Astrocyte (in vitro differentiated cells and primary cell): ENCODE measurements around a stretch of chr5.

DNA sequence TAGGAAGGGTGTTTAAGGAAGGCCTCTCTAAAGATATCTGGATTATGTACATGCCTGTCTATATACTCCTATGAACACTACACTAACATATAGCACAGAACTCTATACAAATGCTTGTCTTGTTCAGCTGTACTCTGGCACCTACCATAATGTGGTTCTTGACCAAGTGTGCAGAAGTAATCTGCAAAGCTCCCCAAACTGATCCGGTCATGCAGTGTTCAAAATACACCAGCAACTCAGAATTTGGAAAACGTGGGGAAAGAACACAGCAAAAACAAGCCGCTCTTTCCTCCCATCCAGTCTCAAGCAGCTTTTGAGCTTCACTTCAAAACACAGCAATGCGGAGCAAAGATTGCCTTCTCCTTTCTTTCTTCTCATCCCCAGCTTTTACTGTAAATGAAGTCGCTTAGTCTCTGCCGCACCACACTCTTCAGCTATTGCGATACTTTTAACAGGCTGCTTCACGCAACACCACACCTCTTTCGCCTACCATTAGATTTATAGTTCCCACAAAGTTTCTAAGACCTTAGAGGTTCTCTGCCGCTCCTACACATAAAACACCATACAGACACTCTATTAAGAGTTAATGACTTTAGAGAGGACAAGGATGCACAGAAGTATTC is 828 bp downstream of the PGGT1B start:
- PRO-cap: no peak
- RRBS, 2 experiments: no CpG with 5 or more reads among the region's 10 CpGs

GRCh38 chr5:115375691-115376514 is 79.4 kb upstream of the CCDC112 start:
- PRO-cap: no peak
- RRBS, 2 experiments: no CpG with 5 or more reads among the region's 6 CpGs

DNA sequence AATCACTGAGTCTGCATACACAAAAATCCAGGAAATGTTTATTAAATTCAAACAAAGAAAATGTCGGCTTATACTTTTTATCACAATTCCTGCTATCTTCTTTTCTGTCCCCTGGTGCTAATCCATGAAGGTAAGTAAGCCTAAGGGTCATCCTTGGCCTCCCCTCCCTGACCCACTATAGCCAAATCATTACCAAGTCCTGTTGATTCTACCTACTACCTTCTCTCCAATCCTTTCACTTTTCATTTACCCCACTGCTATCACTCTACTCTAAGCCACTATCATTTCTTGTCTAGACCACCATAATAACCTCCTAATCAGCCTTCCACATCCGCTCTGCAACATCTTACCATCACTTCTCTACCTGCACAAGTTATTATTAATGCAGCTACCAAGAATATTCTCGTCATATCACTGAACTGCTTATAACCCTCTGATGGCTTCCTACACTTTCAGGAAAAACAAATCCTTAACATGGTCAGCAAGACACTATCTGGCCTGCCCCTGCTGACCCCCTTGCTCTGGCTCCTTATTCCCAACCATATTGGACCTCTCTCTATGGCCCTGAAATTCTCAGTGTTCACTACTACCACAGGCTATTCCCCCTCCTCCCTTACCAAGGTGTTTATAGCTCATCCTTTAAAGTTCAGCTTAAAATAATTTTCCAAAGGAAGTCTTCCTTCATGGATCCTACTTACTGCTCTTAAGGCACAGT is 1.6 kb downstream of the TMED7 start:
- PRO-cap: no peak
- RRBS, 2 experiments: no CpG with 5 or more reads among the region's 3 CpGs

GRCh38 chr5:115639445-115639804 is 13.6 kb upstream of the TMED7 start:
- PRO-cap: no peak

DNA sequence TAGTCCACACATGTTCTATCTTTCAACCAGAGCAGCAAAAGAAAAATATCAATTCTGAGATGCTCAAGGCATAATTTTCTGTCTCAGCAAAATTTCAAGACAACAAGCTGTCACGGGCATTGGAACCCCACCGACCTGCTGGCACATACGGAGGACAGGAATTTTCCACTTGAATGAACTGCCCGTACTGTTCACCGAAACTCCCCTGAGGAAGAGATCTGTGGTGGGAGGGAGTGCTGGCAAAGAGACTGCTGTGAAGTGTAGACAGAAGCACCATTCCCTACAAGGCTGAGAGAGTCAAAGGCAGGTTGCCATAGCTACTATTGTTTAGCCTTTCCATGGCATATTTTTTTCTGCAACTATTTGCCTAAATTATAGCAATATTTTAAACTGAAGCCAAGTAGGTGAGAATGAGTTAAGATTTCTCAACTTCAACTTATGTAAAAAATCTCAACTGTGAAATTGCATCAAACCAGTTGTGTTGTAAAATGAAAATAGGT is 80.8 kb downstream of the CDO1 start:
- PRO-cap: no peak
- RRBS, 2 experiments: no CpG with 5 or more reads among the region's 5 CpGs

DNA sequence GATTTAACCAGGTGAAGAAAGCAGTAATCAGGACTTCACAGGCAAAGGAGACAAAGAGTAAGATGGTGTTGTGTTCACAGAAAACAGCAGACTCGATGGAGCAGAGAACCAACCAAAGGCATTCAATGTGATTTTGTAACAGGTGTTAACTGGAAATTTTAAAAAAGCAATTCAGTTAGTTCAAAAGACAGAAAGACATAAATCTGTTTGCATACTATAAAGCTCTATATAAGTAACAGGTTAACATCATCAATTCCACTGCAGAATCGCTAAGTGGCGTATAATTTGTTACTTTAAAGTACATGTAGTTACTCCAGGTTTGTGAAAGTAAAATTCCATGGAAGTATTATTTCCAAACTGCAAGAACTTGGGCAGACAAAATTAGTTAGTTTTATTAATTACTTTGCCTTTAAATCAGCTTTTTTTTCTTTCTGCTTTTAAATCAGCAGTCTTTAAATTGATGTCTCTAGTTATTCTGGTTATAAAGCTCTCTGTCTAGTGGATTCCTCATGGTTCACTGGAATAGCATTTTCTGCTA is 7.2 kb downstream of the ATG12 start:
- PRO-cap: no peak
- RRBS, 2 experiments: no CpG with 5 or more reads among the region's 3 CpGs

GRCh38 chr5:115843692-115844057 is 1.9 kb downstream of the AP3S1 start:
- PRO-cap: no peak
- RRBS, 2 experiments: no CpG with 5 or more reads among the region's 4 CpGs

GRCh38 chr5:116233157-116234015 is 148.6 kb downstream of the COMMD10 start:
- PRO-cap: no peak
- RRBS, 2 experiments: no CpG with 5 or more reads among the region's 2 CpGs

DNA sequence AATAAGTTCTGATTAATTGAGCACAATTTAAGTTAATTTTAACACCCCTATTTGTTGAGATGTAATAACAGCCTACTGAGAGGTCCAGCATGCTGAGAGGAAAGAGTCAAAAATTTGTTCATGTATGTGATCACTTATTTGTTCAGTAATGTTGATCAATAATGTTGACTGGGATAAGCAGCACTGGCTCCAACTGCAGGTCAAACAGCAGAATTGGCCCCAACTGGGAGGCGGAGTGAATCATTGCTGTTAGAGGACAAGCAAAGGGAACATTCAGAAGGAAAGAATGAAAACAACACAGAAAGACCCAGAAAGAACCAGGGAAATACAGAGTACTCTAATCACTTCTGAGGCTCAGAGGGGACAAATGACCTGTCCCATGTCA is 221.1 kb downstream of the COMMD10 start:
- PRO-cap: no peak
- RRBS, 2 experiments: no CpG with 5 or more reads among the region's 1 CpG

DNA sequence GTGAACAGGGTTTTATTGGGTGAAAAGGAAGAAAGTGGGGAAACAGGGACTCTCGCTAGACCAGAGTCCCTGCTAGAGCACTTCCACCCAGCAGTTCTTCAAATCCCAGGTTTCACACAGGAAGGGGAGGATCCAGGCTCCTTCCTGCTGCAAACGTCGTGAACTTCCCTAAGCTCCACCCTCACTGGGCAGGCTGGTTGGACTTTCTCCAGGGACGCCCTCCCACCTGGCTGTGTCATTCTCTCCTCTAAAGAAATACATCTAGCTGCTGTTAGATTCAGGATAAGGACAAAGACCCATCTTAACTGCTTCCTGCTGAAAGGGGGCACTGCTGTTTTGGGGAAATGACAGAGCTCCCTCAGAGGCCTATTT is 230.7 kb downstream of the SEMA6A start:
- PRO-cap: no peak
- RRBS, 2 experiments: no CpG with 5 or more reads among the region's 4 CpGs

DNA sequence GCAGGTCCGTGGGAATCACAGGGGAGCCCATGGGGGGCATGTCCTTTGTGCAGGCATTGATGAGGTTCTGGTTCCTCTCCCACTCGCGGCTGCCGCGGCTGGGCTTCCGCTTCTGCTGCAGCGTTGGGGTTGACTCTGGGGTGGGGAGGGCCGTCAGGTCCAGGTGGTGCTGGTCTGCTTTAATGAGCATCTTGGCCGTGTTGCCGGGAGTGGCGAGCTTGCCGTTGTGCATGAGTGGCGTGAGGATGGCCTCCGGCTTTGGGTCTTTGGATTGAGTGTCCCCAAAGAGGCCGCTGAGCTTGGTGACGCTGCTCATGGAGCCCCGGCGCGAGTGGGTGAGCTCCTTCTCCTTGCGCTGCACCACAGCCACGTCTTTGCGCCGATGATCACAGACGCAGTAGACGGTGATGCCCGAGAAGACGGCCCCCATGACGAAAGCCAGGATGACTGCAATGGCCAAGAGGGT is 127.3 kb downstream of the SEMA6A start:
- PRO-cap: no peak
- RRBS, 2 experiments: 97 to 98% methylated on average over 8 of the region's 28 CpGs

DNA sequence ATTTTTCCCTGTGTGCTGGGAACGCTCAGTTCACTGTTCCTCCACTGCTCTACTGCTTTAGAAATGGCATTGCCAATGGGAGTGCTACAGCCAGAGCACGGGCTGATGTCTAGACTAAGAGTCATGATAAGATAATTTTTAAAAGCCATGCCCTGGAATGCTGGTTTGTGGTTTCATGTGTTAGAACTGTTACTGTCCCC is 119.6 kb downstream of the SEMA6A start:
- PRO-cap: unidirectional peak, minus-strand start at position 65 of the sequence
- RRBS, 2 experiments: no CpG with 5 or more reads among the region's 2 CpGs

DNA sequence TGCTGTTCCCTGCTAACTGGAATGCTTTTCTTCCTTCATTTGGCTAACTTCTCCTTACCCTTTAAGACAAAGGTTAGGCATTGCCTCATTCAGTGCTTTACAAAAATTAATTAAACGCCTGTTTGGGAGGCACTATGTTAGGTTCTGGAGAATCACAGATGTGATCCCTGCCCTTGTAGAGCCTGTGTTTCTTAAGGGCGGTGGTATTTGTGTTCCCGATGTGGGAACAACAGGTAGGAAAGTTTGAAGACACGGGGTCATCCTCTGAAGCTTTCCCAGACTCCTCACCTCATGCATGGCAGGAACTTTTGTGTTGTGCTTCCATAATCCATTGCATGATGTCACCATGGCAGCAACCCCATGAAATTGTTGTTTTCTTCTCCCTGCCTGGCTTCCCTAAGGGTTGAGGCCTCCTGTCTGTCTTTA is 80.3 kb downstream of the SEMA6A start:
- PRO-cap: no peak
- RRBS, 2 experiments: no CpG with 5 or more reads among the region's 4 CpGs

GRCh38 chr5:116533940-116534884 is 40.4 kb downstream of the SEMA6A start:
- PRO-cap: no peak
- RRBS, 2 experiments: no CpG with 5 or more reads among the region's 7 CpGs

- PRO-cap: no peak
- RRBS, 2 experiments: no CpG with 5 or more reads among the region's 12 CpGs
These were observed 38.2 kb downstream of the SEMA6A start for GRCh38 chr5:116536166-116537011.

DNA sequence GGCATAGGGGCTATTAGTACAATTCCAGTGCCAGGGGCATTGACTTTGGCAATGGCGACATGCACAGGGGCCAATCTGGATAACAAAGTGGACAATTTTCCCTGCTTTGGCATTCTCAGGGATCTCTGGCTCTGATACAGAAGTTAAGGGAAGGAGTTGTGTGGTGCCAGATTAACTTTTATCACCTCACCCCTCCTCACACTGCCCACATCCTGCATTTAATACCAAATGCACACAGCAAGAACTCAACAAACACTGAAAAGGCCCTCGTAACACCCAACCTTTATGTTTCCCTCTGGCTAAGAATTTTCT is 84.3 kb upstream of the TNFAIP8 start:
- PRO-cap: no peak
- RRBS, 2 experiments: no CpG with 5 or more reads among the region's 2 CpGs

DNA sequence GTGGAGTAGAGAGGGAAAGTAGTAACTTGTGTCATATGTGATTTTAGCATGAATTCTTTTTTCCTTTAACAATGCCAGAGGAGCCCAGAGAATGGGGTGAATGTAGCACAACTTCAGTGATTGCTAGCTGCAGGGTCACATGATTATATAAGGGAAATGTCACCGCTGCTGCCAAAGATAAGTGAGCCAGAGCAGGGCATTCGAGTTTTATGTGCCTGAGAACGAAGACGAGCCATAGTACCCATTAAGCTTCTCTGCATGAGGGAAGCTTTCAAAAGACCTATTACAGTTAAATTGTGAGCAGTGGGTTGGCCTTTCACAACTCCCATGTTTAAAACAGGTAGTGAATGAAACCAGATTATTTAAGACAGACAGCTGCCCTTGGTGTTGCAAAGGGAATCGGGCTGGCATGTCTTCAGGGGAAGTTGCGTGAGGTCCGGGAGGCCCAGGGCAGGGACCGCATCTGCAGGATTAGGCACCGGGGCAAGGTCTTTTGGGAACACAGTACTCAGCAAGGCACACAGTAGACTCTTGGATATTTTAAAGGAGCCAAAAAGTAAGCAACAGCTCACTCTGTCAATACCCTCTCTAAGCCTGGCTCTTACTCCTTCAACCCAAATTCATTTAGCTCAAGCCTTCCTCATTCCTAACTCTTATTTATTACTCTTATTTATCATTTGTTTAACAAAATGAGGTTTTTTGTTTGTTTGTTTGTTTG is 82.3 kb upstream of the TNFAIP8 start:
- PRO-cap: no peak
- RRBS, 2 experiments: 59% methylated on average over 3 of the region's 9 CpGs; no CpG with 5 or more reads in 1 of the 2 experiments

DNA sequence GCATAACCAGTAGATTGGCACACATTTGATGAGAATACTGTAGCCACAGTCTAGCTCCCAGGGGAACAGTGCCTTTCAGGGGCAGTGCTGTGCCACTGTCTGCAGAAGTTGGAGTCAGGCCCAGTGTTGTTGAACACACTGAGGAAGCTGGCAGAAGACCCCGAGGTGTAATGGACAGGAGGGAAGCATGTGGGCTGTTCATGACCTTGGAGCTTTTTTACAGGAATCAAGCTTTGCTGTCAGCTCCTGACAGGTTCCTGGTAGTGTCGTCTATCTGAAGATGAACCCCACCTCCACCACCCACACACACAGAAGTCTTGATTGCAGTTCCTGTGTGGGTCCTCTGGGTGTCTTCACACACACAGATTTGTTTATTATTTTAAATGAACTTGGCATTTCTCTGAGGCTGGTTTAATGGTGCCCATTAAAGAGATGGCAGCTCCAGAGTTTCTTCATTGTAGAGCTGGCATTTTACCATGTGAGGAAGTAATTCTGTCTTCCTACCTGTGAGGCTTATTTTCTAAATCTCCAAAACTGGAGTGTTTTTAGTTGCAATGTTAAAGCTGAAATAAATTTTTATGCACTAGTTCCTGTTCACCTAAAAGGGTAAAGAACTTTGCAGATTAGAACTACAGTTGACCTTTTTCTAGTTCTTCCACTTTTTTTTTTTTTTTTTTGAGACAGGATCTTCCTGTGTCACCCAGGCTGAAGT is 40.2 kb upstream of the TNFAIP8 start:
- PRO-cap: no peak
- RRBS, 2 experiments: no CpG with 5 or more reads among the region's 2 CpGs

GRCh38 chr5:119329602-119330979 is 25.7 kb upstream of the TNFAIP8 start:
- PRO-cap: no peak
- RRBS, 2 experiments: no CpG with 5 or more reads among the region's 18 CpGs

GRCh38 chr5:119332766-119333864 is 22.7 kb upstream of the TNFAIP8 start:
- PRO-cap: no peak
- RRBS, 2 experiments: no CpG with 5 or more reads among the region's 10 CpGs